Measurements from ENCODE around the genes INTS7, NENF and ATF3.

DNA sequence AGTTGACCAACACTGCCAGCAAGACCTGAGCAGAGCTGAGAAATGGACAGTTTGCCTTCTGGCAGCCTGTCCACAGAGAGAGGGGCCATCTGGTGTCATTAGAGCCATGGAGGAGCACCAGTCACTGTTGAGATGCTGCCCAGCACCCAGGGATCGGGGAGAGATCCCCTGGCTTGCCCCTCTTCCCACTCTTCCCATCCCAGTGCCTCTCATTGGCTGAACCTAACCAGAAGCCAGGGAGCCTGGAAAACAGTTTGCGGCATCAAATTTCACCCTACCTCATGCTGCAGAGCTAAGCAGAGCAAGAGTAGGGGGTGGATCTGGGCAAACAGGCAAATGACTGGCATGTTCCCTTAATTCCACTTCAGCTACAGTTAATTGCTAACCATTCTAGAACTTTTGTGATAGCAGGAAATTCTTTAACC is 19.1 kb downstream of the TRAF5 start:
- PRO-cap, result no peak
- RRBS, result no CpG with 5 or more reads among the region's 2 CpGs

- PRO-cap, result unidirectional peak, plus-strand start at chr1:211416283
- RRBS, result 43% methylated on average over 9 of the region's 54 CpGs
Measured at GRCh38 chr1:211415988-211416690, 75.8 kb downstream of the RD3 start.

GRCh38 chr1:211577697-211578453 is 1.1 kb downstream of the SLC30A1 start:
- PRO-cap, result bidirectional peak, plus-strand start at chr1:211578055, minus-strand start at chr1:211577806
- RRBS, result under 1% methylated on average over 24 of the region's 65 CpGs

GRCh38 chr1:211630112-211631155 is 45.0 kb downstream of the NEK2 start:
- PRO-cap, result no peak
- RRBS, result no CpG with 5 or more reads among the region's 19 CpGs

DNA sequence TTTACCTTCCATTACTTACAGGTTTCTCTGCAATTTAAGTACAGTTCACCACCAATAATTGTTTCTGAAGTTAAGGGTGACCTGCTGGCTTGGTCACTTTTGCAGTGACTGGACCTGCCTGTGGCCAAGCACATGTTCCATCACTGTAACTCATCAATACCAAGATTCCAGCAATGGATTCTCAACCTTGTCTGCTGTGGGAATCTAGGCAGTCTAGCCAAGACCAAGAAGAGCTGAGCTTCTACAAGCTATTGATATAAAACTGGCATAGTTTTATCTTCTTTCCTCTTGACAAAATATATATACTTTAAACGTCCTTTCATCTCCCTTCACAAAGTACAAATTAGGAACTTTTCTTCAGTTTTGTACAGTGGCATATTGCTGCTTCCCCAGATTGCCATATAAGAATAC is 71.4 kb upstream of the NEK2 start:
- PRO-cap, result no peak
- RRBS, result no CpG with 5 or more reads among the region's 1 CpG

DNA sequence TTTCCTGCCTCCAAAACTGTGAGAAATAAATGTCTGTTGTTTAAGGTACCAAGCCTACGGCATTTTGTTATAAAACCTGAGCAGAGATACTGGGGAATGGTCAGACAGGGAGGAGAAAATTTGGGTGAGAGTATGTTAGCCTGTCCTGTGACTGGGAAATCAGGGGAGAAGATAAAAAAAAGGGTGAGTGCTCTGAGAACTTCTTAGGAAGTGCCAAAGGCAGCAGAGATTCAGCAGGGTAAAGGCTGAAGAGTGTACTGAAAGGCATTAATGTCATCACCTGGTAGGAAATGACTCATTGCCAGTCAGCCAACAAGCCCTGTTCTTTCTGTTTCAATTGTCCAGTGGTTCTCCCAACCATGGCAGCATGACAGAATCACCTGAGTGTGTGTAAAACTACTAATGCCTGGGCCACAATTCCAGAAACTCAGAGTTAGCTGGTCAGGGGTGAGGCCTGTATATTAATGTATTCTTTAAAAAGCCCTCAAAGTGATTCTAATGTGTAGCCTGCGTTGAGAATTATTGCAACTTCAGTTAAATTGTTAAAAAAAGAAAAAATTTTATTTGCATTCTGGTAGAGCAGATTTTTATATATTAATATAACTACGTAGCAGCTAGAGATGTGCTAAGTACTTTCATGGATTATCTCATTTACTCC is 83.5 kb downstream of the INTS7 start:
- PRO-cap, result bidirectional peak, plus-strand start at position 430 of the sequence, minus-strand start at position 212 of the sequence
- RRBS, result no CpG with 5 or more reads among the region's 3 CpGs

- PRO-cap, result bidirectional peak, plus-strand start at chr1:212035793, minus-strand start at chr1:212035520
- RRBS, result under 1% methylated on average over 10 of the region's 73 CpGs
Measured at GRCh38 chr1:212035057-212036158, at the start of gene INTS7. INTS7 (minus strand) TSS chr1:212035557.

- PRO-cap, result no peak
- RRBS, result no CpG with 5 or more reads among the region's 4 CpGs
Measured at GRCh38 chr1:212074162-212074796, 38.7 kb downstream of the DTL start.

DNA sequence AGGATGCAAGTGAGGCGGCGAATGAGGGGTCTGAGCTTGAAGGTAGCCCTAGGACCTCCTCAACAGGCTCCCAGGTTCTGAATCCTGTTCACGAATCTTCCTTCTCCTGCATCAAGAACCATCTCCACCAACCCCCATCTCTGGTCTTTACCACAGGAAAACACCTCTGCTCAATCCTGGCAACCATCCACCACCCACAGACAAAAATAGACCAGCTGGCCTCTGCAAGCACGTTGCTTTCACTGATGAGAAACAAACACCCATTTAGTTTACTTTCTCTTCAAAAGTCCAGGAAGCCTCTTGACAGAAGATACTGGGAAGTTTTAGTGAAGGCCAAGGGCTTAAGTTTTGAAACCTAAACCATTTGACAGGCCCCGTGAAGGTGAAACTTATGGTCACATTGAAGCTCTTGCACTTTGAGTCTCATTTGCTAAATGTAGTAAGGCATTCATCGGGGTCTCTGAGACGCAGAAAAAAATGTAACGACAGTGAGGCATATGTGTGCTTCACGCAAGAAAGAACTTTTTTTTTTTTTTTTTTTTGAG is 122.6 kb upstream of the PPP2R5A start:
- PRO-cap, result no peak
- RRBS, result no CpG with 5 or more reads among the region's 9 CpGs

GRCh38 chr1:212232231-212232800 is 52.9 kb upstream of the PPP2R5A start:
- PRO-cap, result no peak
- RRBS, result no CpG with 5 or more reads among the region's 4 CpGs

GRCh38 chr1:212257224-212257694 is 28.0 kb upstream of the PPP2R5A start:
- PRO-cap, result no peak
- RRBS, result no CpG with 5 or more reads among the region's 7 CpGs

DNA sequence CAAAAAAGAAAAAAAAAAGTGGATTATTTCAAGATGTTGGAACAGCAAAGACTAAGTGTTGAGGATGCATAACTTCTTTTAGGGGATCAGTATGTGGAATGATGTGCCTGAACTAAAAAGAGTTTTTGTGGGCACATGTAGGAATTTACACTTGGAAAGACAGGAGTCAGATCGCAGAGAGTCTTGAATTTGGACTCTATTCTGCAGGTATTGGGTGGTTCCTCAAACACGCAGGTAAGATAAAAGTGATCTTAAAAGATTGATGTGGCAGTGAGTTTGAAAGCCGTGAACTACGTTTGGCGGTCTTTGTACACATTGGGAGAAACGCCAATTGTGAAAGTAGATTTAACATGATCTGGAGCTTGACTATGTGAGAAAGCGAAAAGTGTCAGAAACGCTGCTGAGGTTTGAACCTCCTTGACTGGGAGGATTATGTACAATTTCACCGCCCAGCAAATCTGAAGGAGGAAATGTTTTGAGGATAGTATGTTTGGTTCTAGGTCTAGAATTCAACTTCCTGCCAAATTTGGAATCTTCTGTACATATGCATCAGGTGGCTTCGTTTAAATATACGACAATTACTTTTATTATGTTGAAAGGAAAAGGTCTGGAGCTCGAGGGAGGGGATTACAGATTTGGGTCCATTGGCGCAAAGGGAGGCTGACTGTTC is 1.4 kb upstream of the PPP2R5A start:
- PRO-cap, result no peak
- RRBS, result no CpG with 5 or more reads among the region's 13 CpGs

GRCh38 chr1:212295435-212296306 is 10.5 kb downstream of the PPP2R5A start:
- PRO-cap, result no peak
- RRBS, result no CpG with 5 or more reads among the region's 5 CpGs

DNA sequence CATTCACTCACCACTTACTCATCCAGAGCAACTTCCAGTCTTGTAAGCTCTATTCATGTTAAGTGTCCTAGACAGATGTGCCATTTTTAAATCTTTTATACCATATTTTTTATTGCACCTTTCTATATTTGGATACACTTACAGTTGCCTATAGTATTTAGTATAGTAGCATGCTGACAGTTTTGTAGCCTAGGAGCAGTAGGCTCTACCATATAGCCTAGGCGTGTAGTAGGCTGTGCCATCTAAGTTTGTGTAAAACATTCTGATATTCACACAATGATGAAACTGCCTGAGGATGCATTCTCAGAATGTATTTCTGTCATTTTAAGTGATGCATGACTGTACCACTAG is 26.8 kb downstream of the PPP2R5A start:
- PRO-cap, result no peak
- RRBS, result no CpG with 5 or more reads among the region's 1 CpG

GRCh38 chr1:212356263-212357522 is 58.0 kb downstream of the PACC1 start:
- PRO-cap, result no peak
- RRBS, result no CpG with 5 or more reads among the region's 8 CpGs

GRCh38 chr1:212413827-212414225 is 860 bp downstream of the PACC1 start:
- PRO-cap, result no peak
- RRBS, result no CpG with 5 or more reads among the region's 14 CpGs

GRCh38 chr1:212432646-212433203 is at the start of gene NENF:
NENF (plus strand) TSS chr1:212432920.
- PRO-cap, result bidirectional peak, plus-strand start at chr1:212432870, minus-strand start at chr1:212432806
- RRBS, result 1% methylated on average over 32 of the region's 59 CpGs

- PRO-cap, result bidirectional peak, plus-strand start at chr1:212470329, minus-strand start at chr1:212470177
- RRBS, result no CpG with 5 or more reads among the region's 18 CpGs
Measured at GRCh38 chr1:212469899-212470554, 37.3 kb downstream of the NENF start.

- PRO-cap, result bidirectional peak, plus-strand start at chr1:212486313, minus-strand start at chr1:212486069
- RRBS, result no CpG with 5 or more reads among the region's 15 CpGs
Measured at GRCh38 chr1:212485874-212487125, 53.6 kb downstream of the NENF start.

DNA sequence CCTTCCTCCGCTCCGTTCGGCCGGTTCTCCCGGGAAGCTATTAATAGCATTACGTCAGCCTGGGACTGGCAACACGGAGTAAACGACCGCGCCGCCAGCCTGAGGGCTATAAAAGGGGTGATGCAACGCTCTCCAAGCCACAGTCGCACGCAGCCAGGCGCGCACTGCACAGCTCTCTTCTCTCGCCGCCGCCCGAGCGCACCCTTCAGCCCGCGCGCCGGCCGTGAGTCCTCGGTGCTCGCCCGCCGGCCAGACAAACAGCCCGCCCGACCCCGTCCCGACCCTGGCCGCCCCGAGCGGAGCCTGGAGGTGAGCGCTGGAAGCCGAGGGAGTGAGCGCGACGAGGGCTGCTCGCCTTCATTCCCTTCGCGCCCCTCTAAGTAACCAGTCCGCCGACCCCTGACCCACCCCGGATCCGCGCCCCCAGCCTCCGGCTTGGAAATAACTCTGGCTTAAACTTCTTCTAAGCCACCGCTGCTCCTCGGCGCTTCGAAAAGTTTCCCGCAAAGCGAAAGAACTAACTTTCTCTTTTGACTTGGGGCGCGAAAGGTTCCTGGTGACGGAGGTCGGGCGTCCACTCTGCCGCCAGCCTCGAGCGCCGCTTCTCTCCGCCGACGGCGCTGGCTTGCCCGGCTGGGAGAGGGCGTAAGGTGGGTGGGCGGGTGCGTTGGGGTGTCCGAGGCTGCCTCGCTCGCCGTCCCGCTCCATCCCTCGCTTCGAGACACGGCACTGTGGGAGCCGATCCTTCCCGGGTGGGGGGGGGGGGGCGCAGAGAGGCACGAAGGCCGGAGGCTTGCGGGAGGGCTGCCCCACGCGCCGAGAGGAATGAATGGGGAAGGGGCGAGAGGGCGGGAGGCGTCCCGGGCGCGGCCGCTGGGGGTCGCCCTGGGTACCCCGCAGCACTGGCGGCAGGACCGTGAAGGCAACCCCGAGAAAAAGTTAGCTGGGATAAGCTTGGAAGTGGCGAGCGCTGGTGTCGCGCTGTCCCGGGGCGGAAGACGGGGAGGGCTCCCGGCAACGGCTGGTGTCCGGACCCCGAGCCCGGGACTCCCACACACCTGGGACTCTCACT is at the start of gene ATF3:
ATF3 (plus strand) TSS at position 140 of the 1,072 bp plus-strand sequence.
- PRO-cap, result bidirectional peak, plus-strand start at position 140 of the sequence, minus-strand start outside the sequence; bidirectional peak, plus-strand start at position 934 of the sequence, minus-strand start at position 610 of the sequence
- RRBS, result 2% methylated on average over 11 of the region's 115 CpGs

Measured in MCF 10A (cell line).